ENCODE data around the gene SPRED1.

DNA sequence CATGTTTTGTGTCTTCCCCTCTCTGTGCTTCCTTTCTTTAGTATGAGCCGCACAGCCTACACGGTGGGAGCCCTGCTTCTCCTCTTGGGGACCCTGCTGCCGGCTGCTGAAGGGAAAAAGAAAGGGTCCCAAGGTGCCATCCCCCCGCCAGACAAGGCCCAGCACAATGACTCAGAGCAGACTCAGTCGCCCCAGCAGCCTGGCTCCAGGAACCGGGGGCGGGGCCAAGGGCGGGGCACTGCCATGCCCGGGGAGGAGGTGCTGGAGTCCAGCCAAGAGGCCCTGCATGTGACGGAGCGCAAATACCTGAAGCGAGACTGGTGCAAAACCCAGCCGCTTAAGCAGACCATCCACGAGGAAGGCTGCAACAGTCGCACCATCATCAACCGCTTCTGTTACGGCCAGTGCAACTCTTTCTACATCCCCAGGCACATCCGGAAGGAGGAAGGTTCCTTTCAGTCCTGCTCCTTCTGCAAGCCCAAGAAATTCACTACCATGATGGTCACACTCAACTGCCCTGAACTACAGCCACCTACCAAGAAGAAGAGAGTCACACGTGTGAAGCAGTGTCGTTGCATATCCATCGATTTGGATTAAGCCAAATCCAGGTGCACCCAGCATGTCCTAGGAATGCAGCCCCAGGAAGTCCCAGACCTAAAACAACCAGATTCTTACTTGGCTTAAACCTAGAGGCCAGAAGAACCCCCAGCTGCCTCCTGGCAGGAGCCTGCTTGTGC is 13.0 kb downstream of the GREM1 start:
- PRO-cap, 2 experiments = no peak in any of the 2 experiments
- RAMPAGE, long total RNA, 5 experiments = no peak in any of the 5 experiments

- PRO-cap, 2 experiments = no peak in any of the 2 experiments
- RAMPAGE, long total RNA, 5 experiments = no peak in any of the 5 experiments
Observed at GRCh38 chr15:33091902-33092856, 102.3 kb downstream of the FMN1 start.

GRCh38 chr15:33958797-33959695 is 9.3 kb upstream of the CHRM5 start:
- PRO-cap, 2 experiments = no peak in any of the 2 experiments
- RAMPAGE, long total RNA, 5 experiments = no peak in any of the 5 experiments

DNA sequence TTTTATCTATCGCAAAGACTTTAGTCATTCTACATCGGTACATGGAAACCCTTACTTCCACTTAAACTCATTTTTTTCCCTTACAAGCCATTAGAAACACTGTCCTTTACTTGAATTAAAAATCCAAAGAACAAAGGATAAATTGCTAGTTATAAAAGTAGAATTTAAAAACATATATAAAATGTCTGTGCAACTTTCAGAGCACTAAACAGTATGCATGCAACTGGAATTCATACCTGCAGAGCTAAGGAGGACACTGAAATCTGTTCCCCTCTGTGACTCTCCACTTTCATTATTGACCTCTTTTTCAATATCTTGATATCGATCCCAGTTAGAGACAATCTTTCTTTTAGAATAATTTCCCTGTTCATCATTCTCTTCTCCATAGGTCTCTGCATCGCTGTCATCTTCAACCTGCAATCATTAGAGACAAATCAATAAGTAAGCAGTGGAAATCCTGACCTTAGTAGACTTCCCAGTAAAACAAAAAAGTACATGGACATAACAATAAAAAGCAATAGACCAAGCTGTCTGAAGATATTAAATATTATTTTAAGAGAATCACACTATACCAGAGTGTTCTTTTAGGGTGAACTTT is 34.6 kb downstream of the CHRM5 start:
- PRO-cap, 2 experiments = no peak in any of the 2 experiments
- RAMPAGE, long total RNA, 5 experiments = no peak in any of the 5 experiments

DNA sequence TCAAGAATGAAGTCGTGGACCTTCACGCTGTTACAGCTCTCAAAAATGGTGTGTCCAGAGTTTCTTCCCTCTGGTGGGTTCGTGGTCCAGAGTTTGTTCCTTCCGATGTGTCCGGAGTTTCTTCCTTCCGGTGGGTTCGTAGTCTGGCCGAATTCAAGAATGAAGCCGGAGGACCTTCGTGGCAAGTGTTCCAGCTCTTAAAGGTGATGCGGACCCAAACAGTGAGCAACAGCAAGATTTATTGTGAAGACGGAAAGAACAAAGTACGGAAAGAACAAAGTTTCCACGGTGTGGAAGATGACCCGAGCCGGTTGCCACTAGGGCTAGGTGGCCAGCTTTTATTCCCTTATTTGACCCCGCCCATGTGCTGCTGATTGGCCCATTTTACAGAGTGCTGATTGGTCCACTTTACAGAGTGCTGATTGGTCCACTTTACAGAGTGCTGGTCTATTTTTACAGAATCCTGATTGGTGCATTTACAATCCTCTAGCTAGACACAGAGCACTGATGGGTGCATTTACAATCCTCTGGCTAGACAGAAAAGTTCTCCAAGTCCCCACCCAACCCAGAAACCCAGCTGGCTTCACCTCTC is 10.2 kb downstream of the KATNBL1 start:
- PRO-cap, 2 experiments = no peak in any of the 2 experiments
- RAMPAGE, long total RNA, 5 experiments = no peak in any of the 5 experiments

DNA sequence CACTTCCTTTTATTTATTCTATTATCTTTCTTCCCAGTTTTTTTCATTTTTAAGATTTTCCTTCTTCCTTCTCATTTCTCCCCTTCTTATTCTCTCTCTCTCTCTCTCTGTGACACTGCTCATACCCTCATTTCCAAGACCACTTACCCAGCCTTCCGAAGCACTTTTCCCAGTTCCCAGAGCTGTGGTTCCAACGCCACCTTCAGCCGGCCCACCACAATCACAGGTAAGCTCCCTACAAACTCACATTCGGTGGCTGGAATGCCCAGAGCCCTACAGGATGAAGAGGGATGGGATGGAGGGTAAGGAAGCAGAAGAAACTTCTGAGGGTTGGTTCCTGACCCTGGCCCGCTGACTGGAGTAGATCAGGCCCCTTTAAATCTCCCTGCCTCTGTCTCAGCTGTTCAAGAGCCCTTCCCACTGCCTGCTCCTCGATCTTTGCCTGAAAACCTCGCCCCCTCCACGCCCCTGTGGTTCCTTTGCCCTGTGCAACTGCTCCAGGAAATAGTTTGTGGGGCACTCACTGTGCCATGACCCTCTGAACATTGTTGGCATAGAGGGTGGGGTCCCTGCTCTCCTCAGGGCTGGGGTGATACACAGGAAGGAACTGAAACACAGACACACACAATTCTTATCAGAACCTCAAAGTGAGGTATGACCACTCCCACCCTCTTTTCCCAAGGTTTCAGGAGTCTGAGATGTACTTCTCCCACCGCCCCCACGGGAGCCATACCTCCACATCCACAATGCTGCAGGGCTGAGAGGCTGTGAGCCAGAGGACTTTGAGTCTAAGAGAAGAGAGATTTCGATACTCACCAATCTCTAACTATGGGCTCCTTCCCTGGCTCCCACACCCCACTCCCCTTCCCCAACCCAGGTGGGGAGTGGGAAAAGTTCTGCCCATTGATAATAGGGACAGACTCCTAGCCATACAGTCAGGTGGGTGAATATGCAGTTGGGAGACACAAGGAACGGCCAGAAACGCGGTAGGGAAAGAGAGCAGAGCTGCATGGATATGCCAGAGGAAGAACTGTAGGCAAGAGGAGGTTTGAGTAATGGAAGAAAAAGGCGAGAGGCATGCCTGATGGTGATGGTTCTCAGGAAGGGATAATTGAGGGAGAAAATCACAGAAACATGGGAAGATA is 4.6 kb downstream of the LPCAT4 start:
- PRO-cap, 2 experiments = no peak in any of the 2 experiments
- RAMPAGE, long total RNA, 5 experiments = no peak in any of the 5 experiments

- PRO-cap, 2 experiments = no peak in any of the 2 experiments
- RAMPAGE, long total RNA, 5 experiments = no peak in any of the 5 experiments
Observed at GRCh38 chr15:34753990-34754909, 548 bp downstream of the GJD2 start.

DNA sequence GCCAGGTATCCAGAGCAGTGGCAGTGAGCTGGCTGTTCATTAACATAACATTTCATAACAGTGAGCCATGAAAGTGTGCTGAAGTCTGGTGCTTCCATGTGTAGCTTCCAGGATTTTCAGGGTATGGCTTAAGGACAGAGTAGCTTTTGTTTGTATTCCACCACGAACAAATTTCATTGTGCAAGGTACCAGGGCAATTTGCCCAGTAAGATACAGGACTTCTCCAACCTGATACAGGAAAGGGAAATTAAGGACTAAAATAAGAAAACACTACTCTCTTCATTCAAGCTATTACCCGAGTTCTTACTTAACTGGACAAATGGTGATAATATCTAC is 124.8 kb upstream of the NANOGP8 start:
- PRO-cap, 2 experiments = no peak in any of the 2 experiments
- RAMPAGE, long total RNA, 5 experiments = no peak in any of the 5 experiments

- PRO-cap, 2 experiments = no peak in any of the 2 experiments
- RAMPAGE, long total RNA, 5 experiments = no peak in any of the 5 experiments
Observed at GRCh38 chr15:36195228-36195629, 384.2 kb upstream of the CDIN1 start.

DNA sequence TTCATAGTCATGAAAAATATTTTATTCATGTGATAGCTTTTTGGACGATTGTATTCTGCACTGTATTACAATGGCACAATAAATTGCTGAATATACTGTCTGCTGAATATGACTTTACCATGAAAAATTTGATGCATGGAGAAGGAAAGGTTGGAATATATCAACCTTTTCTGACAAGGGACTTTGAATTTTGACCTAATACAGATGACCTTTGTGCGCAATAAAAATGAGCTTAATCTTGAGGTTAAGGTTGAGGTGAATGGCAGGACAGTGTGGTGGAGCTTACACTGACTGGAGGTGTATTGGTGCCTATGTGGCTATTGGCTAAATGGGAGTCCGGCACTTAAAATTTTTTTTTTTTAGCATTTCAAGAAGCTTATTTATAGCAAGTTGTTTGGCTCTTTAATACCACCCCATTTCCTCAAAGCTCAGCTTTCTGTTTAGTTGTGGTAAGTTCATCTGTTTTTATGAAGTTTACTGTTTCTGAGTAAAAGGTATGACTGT is 15.1 kb downstream of the CDIN1 start:
- PRO-cap, 2 experiments = no peak in any of the 2 experiments
- RAMPAGE, long total RNA, 5 experiments = no peak in any of the 5 experiments

- PRO-cap, 2 experiments = no peak in any of the 2 experiments
- RAMPAGE, long total RNA, 5 experiments = no peak in any of the 5 experiments
Observed at GRCh38 chr15:36818380-36818826, 239.0 kb downstream of the CDIN1 start.

DNA sequence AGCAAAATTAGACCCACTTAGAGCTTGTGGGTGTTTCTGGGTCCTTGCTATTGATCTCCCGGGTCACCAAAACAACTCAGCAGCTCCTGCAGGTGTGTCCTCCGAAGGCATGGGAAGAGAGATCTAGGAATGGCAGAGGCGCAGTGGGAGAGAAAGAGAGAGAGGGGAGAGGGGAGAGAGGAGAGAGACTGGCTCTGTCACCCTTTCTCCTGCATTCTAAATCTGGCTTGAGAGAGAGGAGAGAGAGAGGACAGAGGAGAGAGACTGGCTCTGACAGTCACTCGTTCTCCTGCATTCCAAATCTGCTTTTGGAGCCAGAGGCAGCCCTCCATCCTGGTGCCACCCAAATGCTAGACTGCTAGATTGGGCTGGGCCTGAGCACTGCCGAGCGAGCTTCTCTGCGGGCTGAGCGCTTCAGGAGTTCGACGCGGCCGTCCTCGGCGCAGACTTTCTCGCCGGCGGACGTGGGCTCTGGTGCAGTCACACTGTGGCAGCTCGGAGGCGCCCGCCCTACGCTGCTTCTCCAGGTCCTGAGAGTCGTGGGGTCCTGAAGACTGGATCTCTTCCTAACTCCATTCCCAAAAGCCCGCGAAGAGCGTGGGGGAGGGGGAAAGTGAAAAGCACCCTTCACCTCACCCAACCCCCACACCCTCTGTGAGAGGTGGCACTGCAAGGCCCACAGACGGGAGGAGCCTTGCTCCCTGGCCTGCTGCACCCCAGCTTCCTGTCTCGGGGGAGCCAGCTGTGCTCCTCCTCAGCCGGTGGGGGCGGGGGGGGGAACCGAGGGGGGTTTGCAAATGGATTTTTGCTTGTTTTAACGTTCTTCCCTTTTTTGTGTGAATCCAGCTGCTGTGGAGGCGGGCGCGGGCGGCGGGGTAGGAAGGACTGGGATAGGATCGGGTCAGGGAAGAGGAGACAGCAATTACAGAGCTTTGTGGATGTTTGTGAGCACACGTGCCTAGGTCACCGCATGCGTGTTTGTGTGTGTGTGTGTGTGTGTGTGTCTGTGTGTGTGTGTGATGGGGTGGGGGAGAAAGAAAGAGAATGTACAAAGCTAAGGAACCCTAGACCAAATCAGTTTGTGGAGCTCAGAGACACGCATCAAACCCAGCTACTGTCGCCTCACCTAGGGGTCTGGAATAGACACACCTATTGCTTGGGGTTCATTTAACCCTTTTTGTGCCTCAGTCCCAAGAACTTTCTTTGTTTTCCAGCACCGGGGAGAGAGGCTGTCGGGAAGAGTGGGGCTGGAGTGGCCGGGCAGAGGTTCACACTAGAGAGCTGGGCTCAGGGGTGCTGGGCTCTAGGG is 222.1 kb downstream of the MEIS2 start:
- PRO-cap, 2 experiments = no peak in any of the 2 experiments
- RAMPAGE, long total RNA, 5 experiments = no peak in any of the 5 experiments

DNA sequence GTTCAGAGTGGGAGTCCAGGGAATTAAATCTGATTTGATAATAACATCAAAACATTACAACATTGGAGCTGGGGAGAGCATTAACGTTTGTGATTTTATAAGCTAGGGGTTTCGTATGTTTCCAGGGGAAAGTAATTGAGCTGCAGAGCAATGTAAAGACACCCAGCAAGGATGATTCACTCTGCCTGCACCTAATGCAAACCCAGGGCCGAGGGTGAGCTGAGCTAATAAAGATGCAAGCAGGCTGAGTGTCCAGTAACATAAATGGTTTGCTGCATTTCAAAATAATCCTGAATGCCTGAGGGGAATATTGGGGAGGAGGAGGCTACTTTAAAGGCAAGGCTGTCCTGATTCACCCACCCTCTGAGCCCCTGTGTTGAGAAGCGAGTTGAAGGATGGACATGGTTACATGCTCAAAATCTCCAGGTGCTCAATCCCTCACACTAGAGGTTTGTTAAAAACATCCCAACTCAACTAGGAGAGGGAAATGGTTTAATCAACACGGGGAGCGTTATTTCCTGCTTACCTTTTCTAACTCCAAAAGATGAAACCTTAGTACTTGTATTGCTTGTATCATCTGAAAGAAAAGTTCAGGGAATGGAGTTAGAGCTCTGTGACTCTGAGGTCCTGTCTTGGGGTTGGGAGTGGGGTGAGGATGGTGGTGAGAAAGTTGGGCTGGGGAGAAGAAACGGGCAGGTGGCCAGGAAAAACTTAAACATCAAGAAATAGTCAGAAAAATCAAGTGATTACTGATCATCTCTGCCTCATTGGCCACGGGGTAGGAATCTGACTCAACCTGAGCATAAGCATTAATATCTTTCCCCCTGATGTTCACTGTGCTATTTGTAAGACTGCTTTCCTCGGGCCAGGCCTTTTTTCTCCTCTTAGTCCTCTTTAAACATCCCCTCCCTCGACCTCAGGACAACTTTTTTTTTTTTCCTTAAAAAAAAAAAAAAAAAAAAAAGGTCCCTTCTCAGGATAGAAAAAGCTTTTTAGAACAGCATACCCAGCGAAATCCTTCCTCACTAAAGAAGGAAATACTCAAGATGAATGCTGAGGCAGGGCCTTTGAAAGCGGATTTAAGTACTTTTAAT is 6.0 kb downstream of the MEIS2 start:
- PRO-cap, 2 experiments = peak in 1 of 2 experiments; most common plus-strand start position 54 of the sequence (in 1)
- RAMPAGE, long total RNA, 5 experiments = no peak in any of the 5 experiments

- PRO-cap, 2 experiments = peak in 2 of 2 experiments; most common plus-strand start chr15:37098941 (in 2); most common minus-strand start chr15:37099119 (in 2)
- RAMPAGE, long total RNA, 5 experiments = start-site peak on the minus strand in 1 of 5 experiments, at chr15:37099004-37099745 at its widest, 5 to 11 reads per replicate
Observed at GRCh38 chr15:37098893-37099854, 1.2 kb downstream of the MEIS2 start.

DNA sequence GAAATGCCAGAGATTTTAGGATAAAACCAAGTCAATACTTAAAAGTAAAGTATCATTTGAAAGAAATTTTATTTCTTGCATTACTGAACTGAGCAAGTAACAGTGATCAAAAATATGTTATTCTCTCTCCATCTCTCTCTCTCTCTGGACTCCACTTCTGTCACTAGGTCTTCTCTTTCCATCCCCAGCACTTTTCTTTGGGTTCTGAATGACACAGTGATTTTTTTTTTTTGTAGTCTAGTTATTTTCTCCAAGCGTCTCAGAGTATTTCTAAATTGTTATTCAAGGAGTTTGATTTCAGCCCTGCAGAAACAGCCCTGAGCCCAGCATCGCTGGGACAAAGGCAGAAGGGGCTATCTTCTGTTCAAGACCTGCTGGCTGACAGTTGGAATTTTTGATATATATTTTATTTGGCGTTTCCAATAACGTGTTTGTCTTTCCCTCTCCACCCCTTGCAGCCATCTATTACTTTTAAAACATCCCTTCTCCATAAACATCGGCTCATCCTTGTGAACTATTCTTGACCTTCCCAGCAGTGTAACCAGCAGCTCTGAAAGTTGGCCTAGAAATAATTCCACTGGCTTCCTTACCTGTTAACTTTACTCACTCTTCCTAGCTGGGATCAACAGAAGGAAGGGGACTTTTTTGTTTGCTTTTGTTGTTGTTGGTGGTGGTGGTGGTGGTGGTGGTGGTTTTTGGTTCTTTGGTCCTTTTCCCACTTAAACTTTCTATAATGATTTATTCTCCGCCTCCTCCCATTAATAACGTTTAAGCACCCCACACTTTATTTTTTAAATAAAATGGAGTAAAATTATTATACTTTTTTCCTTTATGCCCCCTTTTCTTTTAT is 5.5 kb upstream of the MEIS2 start:
- PRO-cap, 2 experiments = no peak in any of the 2 experiments
- RAMPAGE, long total RNA, 5 experiments = no peak in any of the 5 experiments

GRCh38 chr15:38252063-38253001 is at the start of gene SPRED1:
Gene SPRED1 (plus strand): TSS chr15:38252836.
- PRO-cap, 2 experiments = peak in 2 of 2 experiments; most common plus-strand start chr15:38252084 (in 2); most common minus-strand start chr15:38252773 (in 2)
- RAMPAGE, long total RNA, 5 experiments = no peak in any of the 5 experiments

GRCh38 chr15:39195783-39196335 is 385.0 kb upstream of the THBS1 start:
- PRO-cap, 2 experiments = no peak in any of the 2 experiments
- RAMPAGE, long total RNA, 5 experiments = no peak in any of the 5 experiments

DNA sequence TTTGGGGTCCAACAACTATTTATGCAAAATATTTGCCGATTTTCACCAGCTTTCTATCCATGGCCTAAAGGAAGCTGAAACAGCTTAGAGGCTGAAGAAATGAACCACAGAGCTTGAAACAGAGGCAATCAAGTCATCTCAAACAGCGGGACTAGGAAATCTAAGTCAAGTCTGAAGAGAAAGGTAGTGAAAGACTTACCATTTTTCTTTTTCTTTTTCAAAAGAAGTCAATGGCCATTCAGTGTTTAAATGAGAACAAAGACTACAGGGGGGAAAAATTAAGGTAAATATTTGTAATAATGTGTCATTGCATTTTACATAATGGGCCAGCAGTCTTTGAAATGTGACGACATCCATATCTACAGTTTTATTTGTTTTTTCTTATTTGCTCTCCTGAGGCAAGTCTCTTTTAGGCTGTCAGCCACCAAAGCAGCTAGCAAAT is 307.2 kb upstream of the THBS1 start:
- PRO-cap, 2 experiments = no peak in any of the 2 experiments
- RAMPAGE, long total RNA, 5 experiments = no peak in any of the 5 experiments

GRCh38 chr15:39454172-39454689 is 126.6 kb upstream of the THBS1 start:
- PRO-cap, 2 experiments = no peak in any of the 2 experiments
- RAMPAGE, long total RNA, 5 experiments = no peak in any of the 5 experiments

DNA sequence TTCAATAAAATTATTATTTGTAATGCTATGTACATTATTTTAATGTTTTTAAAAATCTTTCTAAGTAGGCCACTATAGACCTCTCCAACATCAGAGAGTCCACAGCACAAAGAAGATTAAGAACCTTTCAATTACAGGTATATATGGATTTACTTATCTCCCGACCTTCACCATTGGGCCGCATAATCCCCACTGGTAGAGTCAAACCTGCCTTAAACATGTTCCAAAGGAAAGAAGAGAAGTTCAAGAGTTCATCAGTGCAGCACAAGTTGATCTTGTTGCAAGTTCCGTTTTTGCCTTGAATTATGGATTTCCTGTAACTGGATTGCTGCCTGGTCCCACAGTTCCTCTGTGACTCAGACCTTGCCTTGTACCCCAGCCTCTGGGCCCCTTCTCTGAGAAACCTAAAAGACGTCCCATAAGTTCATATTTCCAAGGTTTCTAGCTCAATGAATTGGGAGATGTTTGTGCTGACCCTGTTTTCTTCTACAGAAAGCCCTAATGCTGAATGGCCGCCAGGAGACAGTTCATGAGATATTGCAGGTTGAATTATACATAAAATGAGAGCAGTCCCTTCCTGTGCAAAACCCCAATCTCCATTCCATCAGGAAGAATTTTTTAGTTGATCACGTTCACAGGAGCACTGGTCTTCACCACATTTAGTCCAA is 112.5 kb upstream of the THBS1 start:
- PRO-cap, 2 experiments = no peak in any of the 2 experiments
- RAMPAGE, long total RNA, 5 experiments = no peak in any of the 5 experiments